Cardiac ventricle fibroblast (primary cell): ENCODE measurements around the genes PLAAT5, SPINDOC, PPP1R14B and BAD.

- RAMPAGE, long total RNA: no peak
Observed at GRCh38 chr11:63250947-63251892, 7.8 kb upstream of the SLC22A25 start.

DNA sequence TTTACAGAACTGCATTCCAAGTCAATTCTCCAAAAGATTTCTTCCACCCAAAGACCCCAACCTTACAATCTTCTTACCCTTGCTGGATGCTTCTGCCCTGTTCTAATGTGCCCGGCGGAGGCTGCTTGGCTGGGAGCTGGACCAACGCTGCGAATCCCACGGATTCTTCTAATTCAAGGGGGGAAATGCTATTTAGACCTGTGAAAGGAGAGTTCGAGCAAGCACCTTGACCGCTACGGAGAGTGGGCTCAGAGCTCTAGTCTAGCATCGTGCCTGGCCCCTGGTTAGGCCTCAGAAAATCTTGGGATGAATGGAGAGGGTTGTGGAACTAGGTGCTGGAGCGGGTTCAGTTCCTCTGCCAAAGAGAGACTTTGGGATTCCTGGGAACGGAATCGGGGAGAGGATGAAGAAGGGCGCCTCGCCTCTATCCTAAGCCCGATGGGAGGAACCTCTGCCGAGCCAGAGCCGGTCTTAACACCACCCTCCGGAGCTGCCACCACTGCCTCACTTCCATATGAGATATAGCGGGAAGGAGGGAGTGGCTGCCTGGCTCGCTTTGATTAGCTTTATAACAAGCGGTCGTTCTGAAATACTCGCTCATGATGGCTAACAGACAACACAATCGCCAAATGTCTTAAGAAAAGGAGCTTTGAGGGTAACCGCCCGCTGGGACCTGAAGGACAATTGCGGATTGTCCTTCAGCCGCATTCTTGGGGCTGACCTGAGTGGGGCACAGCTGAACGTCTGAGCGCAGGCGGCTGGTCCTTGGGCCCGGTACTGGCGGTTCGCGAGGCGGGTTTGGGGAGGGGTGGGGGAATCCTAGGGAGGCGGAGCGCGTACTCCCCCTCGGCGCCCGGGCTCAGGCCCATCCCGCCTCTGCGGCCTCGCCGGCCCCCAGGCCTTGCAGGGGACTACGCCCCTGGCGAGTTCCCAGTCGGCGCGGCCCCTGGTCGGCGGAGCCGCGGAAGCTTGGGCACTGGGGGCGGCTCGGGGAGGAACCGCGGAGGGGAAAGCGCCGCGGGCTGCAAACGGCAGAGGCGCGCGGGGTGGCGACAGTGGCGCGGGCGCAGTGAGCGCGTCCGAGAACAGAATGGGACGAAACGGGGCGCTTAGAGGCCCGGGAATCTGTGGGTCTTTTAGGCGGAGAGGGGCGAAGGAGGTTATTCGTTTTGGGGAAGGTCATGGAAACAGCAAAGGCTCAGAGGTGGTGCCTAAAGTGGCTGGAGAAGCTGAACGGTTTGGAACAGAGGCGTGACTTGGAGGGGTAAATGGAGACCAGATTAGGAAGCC is at the start of gene PLAAT5:
Gene PLAAT5, minus strand, starts transcription at position 1,002 of the 1,290 bp plus-strand sequence.
- RAMPAGE, long total RNA: no peak

GRCh38 chr11:63550904-63551280 is 12.3 kb downstream of the PLAAT2 start:
- RAMPAGE, long total RNA: no peak

GRCh38 chr11:63574412-63575416 is 11.5 kb upstream of the PLAAT2 start:
- RAMPAGE, long total RNA: no peak

- RAMPAGE, long total RNA: no peak
Observed at GRCh38 chr11:63613450-63613974, 721 bp downstream of the PLAAT3 start.

DNA sequence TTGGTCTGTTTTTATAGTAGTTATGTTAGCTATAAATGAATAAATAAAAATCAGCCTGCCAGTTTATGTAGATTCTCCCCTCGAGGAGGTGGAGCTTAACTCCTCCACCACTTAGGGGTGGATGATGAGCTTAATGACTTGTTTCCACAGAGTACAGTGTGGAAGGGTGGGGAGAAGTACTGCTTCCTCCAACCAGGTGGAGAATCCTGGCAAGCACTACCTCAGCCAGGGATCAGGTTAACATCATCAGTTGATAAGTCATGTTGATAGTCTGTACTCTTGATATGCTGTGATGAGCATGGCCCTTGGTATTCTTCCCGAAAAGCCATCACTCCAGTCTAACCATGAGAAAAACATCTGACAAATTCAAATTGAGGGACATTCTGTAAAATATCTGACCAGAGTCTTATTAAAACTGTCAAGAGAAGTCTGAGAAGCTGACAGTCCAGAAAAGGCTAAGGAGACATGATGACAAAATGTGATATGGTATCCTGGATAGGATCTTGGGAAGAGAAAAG is 14.1 kb downstream of the RTN3 start:
- RAMPAGE, long total RNA: no peak

DNA sequence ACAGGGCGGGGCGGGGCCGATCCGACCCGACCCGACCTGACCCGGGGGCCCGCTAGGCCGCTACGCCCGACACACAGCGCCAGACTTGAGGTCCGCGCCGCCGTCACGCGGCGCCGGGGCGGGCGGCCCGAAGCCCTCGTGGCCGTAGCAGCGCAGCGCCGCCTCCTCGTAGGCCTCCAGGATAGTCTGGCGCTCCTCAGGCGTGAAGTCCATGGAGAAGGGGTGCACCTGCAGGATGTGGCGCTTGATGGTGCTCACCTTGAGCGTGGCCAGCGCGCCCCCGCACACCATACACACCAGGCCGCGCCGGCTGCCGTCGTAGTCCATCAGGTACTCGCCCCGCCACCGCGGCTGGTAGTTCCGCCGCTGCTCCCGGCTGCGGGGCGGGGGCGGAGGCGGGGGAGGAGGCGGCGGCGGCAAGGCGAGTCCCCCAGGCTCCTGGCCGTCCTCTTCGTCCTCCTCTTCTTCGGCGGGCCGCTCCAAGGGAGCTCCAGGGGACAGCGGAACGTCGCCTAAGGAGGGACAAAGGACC is 5.2 kb downstream of the ZFTA start:
- RAMPAGE, long total RNA: no peak

DNA sequence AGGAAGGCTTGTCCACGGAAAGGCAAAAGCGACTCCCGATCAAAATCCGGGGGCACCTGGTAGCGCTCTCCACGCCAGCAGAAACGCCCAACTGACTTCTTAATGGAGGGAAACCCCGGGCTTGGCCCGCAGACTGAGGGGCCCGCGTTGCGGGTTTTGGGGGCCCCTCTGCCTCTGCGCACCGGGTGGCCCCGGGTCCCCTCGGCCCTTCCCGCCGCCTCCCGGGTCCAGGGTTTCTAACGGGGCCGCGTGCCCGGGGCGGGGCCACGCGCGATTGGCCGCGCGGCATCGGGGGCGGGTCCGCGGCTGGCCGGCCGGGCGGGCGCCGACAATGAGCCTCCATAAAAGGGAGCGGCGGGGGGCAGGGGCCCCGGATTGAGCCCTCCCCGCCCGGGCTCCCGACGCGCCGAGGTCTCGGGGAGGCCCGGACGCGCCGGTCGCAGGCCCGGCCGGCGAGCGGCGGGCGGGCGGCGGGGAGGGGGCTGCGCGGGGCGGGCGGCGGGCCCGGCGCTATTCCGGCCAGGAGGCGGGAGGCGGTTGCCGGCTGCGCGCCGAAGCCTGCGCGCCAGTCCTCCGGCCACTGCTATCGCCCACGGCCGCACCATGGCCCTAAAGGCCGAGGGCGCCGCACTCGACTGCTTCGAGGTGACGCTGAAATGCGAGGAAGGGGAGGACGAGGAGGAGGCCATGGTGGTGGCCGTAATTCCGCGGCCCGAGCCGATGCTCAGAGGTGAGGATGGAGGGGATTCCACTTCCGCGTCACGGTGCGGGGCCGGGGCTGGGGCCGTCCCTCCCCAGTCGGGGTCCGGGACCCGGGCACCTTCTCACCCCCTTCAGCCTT is at the start of gene SPINDOC:
Gene SPINDOC, plus strand, starts transcription at position 373 of the 841 bp plus-strand sequence.
- RAMPAGE, long total RNA: no peak

- RAMPAGE, long total RNA: no peak
Observed at GRCh38 chr11:63869024-63869721, 30.3 kb downstream of the MARK2 start.

- RAMPAGE, long total RNA: no peak
Observed at GRCh38 chr11:63891598-63892819, 25.0 kb downstream of the RCOR2 start.

DNA sequence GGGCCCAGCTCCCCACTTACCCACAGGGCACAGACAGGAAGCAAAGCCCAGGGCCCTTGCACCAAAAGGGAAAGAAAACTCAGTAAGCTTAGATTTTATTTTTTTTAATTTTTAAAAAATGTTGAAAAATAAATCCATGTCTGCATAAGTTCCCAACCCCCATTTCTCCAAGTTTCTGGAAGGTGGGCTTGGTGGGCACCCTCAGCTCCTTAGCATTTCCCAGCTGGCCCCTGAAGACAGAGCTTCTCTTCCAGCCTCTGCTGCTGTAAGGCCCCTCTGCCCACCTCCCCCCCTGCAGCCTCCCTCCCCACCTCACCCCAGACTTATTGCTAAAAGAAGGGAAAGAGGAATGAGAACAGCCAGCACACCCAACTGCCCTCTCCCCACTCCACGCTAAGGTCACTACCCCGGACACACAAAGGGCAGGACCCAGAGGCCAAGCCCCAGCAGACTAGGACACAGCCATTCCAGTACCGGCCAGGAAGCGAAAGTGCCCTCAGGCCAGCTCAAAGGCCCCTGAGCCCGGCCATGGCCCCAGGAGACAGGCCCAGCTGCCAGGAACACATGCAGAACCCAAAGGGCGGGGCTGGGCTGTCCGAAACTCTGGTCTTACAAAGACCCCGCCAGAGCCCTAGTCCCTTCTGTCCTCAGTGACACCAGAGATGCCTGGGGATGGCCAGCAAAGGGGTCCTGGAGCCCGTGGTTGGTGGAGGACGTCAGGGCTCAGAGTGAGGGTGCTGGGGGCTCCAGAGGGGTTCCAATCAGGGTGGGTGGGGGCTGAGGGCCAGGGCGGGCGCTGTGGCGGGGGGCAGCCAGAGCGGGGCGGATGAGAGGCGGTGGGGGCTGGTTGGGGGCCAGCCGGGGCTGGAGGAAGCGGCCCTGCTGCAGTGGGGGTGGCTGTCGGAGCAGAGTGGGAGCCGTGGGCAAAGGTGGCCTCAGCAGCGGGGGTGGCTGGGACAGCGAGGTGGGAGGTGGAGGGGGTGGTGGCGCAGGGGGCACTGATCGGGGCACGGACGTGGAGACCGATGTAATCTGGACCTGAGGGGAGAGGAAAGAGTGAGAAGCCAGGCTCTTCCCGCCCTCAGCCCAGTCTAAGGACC is 5.5 kb downstream of the RCOR2 start:
- RAMPAGE, long total RNA: no peak

DNA sequence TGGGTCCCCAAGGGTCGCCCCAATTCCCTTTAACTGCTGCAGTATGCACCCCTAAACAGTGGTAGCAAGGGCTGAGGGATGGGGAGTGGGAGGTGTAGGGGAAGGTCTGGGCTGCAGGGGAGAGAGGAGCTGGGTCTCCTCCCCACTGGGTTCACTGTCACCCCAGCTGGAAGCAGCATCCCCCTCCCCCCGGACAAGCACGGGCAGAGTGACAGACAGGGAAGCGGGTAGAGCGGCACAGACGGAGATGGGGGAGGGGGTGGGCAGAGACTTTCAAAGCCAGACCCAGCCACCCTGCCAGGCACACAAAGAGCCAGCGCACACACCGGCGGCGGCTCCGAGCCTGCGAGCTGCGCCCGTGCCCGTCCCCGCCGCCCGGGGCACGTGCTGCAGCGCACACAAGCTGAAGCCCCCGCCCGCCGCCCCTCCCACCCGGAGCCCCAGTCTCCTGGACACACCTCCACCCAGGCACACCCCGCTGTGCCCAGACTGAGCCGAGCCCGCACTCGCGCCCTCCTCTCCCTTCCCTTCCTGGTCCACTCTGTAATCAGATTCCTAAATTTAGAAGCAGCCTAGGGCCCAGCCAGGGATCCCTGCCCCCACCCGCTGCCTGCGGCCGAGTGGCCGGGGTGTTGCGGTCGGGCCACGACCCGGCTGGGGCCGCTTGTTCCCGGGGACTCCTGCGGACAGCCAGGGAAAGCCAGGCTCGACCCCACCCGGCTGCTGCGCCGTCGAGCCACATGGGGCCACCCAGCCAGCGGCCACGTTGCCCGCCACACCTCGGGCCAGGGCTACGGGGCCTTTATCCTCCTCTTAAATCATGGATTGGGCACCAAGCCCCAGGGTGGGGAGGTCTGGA is 966 bp upstream of the RCOR2 start:
- RAMPAGE, long total RNA: no peak

DNA sequence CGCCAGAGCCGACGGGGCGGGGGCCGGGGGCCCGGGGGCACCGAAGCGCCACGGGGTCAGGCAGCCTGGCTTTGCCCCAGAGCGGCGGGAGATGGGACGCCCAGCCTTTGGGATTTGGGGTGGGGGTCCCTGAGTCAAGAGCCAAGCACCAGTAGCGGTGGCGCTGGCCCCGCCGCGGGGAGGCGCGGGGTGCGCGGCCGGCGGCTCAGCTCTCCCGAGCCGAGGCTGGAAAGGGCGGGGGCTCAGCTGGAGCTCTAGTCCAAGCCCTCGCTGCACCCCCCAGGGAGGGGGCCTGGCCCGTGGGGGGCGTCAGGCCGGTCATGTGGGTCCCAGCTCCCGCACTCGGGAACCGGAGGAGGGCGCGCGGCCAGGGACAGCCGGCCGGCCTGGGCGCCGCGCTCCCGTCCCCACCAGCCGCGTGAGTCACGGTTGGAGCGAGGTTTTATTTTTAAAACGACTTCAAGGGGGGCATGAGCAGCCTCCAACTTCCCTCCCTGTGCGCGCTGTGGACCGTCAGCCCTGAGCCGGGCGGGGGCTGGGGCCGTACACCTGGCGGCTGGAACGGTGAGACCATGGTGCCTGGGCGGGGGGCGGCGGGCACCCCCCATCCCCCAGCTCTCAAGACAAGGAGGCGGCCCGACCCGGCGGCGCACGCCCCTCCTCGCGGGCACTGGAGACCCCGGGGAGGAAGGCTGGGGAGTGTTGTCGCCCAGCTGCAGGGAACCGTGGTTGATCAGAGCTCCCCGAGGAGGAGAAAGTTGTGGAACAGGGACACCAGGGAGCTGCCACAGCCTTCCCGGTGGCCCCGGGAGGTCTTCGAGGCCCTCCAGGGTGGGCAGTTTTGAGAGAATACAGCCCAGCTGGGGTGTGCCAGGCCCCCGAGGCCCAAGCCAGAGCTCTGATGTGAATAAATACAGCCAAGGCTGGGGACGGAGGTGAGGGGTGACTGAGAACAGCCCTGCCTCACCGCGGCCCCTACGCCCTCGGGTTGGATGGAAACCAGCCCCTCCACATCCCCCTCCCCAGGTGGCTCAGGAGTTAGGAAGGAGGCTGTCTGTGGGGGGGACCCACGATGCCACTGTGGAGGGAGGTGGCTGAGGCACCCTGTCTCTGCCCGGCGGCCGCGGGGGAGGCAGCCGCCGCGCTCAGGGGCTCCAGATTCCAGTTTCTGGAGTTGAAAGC is 872 bp downstream of the FLRT1 start:
- RAMPAGE, long total RNA: no peak

DNA sequence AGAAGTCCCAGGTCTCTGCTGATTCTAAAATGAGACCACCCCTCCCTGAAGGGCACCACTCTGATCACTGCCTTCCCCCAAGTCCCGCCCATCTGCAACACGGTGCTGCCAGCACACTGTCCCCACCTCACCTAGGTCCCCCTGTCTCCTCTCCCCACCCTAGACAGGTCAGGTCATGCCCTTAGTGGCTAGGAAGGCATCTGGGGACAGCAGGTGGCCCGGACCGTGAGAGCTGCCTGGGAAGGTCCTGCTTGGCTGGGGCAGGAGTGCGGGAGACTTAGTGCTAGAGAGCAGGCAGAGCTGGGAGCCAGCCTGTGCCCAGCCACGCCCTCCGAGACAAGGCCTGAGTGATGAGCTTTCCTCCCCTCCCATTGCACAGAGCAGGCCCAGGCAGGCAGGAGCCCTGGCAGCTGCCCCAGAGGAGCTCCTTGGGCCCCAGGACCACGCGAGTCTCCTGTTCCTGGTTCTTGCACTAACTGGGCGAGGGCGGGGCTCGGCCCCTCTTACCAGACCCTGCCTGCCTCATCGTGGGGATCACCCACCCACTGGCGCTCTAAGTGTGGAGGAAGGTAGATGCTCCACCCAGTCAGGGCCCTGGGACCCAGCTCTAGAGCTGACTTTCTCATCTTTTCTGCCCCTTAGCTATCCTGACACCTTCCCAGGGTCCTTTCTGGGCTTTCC is 45.0 kb downstream of the MACROD1 start:
- RAMPAGE, long total RNA: no peak

- RAMPAGE, long total RNA: no peak
Observed at GRCh38 chr11:64246020-64246143, 861 bp downstream of the PPP1R14B start.

DNA sequence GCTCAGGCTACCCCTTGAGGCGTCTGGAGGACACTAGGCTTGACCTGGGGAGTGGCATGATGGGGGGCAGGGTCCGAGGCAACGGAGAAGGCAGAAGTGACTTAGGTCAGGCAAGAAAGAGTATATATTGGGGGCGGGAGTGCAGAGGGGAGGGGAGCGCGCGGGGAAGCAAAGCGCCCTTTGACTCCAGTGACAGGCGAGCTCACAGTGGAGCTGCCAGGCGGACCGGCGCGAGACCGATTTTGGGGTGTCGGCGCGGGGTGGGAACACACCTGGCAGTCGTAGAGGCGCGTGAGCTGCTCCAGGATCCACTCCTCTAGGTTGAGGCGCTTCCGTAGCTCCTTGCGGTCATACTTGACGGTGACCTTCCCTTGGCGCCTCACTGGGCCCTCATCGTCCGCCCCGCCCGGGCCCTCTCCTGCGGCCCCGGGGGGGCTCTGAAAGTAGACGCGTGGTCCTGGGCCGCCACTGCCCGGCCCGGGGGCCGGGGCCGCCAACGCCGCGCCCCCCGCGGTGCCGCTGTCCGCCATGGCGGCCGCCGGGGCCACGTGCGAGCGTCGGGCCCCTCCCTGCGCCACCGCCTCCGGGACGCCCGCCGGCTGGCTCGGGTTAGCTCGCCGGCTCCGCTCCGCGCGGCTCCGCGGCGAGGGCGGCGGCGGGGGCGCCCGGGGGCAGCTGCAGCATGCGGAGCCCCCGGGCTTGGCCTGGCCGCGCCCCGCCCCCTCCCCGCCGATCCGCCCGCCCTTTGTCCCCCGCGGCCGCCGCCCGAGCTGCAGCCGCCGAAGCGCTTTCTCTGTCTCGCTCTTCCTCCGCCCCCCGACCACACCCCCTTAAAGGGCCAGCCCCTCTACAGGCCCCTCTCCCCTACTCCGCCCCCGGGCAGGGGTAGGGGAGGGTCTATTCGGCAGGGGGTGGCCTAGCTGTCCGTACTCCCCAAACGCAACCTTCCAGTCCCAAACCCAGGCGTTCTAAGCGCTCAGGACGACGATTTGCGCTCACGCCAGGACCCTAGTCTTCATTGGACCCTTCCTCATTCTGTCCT is at the start of gene PPP1R14B:
Gene PPP1R14B, minus strand, starts transcription at position 800 of the 1,042 bp plus-strand sequence.
- RAMPAGE, long total RNA: no peak

DNA sequence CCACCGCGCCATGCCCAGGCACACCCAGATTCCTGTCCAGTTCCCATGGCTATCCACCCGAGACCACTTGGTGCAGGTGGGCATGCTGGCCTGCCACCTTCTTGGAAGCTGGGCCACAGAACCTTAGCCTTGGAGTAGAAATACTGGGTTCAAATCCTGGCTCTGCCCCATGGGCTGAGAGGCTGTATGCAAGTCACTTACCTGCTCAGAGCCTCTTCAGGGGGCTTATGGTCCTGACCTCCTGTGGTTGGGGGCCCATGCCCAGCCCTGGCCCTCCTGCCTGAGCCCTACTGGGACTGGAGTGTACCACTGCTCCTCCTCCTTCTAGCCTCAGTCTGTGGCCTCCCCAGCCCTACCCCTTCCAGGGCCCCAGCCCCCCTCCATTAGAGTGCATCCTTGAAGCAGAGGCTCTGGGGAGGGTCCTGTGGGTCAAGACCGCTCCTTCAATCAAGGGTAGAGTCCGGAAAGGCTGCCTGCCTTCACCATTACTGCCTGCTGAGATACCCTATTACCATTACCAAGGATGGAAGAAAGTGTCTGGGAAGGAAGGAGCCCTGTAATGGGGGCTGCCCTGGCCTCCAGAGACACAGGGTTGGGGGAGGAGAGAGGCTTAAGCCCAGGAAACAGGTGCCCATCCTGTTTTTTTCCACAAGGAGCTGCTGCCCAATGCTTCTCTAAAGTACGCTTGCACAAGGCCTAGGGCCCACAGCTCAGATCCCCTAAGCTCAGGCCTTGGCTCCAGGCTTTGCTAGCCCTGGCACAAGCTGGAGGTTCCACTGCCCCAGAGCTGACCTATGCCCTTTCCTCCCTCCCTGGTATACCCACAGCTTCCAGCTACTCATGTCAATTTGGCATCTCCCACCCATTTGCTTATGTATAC is 1.9 kb upstream of the PLCB3 start:
- RAMPAGE, long total RNA: no peak

- RAMPAGE, long total RNA: start-site peak on the minus strand at chr11:64284570-64284699, 483 and 56 reads in 2 replicates
Observed at GRCh38 chr11:64284488-64284946, at the start of gene BAD. TSS of gene BAD (minus strand) at chr11:64284665.

DNA sequence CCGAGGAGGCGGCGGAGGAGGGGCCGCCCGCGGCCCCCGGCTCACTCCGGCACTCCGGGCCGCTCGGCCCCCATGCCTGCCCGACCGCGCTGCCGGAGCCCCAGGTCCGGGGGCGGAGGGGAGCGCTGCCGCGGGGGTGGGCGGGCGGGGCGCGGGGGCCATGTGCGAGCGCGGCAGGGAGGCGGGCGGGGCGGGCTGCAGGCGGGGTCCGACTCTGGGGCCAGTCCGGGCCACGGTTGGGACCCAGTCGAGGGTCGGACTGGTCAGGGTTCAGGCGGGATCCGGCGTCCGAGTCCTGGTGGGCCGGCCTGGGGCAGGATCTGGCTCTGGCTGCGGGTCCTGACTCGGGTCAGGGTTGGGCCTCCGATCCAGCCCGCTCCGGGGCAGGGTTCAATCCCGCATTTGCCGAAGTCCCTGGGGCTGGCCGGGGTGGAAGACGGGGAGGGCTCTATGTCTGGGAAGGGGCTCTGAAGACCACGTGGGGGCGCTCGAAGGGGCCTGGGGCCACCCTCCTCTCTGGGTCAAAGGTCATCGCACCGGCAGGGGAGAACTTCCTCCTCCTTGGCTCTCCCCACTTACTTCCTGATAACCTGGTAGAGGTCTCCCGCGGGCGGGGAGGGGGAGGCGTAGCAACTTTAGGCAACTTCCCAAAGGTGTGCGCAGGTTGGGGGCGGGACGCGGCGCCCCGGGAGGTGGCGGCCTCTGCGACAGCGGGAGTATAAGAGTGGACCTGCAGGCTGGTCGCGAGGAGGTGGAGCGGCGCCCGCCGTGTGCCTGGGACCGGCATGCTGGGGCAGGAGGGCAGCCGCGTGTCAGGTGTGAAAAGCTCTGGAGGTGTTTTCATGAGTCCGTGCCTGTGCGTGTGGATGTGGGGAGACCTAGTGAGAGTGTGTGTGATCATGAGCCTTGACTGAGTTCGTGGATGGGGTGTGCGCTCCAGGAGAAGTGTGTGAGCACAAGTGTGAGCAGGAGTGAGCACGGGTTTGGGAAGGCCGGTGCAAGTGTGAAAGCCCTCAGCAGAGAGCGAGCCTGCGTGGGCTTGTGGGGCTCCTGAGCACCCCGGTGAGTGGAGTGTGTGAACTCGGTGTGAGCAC is 656 bp downstream of the ESRRA start:
- RAMPAGE, long total RNA: no peak

- RAMPAGE, long total RNA: no peak
Observed at GRCh38 chr11:64344596-64345084, 4.6 kb downstream of the CCDC88B start.